Measurements from ENCODE around the gene CLDN20.

DNA sequence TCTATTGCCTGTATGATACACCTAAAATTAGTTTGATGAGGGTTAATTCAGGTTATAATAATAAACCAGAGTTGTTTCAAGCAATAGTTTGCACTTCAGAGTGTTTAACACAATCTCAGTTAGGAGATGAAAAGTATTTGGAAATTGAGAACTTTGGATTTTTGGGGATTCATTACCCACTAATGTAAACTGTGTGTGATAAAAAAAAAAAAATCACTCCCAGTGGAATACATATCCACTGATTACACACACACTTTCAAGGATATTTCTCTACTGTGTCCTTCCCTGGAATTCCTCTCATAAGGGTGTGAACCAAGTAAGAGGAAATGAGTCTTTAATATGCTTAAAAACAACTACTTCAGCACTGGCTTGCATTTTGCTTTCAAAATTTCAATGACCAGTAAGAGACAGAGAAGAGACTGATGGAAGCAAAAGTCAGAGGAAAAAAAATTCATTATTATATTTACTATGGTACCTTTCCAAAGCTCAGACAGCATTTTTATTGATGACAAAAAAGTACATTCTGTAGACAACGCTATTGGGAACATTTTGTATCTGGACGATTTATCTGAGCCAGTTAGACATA, 24.5 kb upstream of the MYCT1 start:
- RRBS, result no CpG with 5 or more reads among the region's 2 CpGs

GRCh38 chr6:152682589-152683551, 14.8 kb upstream of the MYCT1 start:
- RRBS, result no CpG with 5 or more reads among the region's 14 CpGs

DNA sequence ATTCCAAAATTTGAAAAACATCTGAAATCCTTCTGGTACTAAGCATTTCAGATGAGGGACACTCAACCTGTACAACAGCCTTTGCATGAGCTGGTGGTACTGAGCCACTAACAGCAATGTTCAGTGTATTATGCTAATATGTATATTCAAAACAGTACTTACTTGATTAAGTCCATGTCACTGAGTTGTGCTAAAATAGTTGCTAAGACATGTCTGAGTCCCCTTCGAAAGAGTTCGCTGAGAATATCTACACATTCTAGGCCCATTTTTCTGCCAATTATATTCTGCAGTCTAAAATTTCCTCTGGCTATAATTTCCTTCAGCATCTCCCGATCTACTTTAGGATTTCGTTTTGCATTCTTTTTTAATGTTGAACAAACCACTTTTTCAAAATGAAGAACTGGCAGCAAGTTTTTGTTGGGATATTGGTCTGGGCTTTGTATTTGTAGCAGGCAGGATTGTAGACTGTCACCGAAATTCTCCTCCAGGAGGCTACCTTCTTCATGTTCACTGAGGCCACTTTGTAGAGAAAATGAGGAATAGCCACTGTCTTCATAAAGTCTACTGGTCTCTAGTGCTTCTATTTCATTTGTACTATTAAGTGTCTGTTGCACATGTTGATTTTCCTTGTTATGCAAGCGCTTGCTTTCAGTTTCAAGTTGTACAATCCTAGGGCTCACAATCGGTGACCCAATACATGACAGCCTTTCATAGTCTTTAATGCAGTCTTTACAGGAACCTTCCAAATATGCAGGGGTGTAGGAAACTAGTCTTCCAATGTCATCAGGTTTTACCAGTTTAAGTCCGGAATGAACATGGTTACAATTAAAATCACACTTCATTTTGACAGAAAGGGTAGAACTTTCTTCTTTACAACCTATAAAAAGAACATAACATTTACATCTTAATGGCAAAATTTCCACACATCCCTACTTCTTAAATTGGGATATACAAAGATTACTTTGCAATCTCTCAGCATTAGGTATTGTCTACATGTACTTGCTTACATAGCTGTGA, 7.8 kb downstream of the FBXO5 start:
- RRBS, result no CpG with 5 or more reads among the region's 8 CpGs

DNA sequence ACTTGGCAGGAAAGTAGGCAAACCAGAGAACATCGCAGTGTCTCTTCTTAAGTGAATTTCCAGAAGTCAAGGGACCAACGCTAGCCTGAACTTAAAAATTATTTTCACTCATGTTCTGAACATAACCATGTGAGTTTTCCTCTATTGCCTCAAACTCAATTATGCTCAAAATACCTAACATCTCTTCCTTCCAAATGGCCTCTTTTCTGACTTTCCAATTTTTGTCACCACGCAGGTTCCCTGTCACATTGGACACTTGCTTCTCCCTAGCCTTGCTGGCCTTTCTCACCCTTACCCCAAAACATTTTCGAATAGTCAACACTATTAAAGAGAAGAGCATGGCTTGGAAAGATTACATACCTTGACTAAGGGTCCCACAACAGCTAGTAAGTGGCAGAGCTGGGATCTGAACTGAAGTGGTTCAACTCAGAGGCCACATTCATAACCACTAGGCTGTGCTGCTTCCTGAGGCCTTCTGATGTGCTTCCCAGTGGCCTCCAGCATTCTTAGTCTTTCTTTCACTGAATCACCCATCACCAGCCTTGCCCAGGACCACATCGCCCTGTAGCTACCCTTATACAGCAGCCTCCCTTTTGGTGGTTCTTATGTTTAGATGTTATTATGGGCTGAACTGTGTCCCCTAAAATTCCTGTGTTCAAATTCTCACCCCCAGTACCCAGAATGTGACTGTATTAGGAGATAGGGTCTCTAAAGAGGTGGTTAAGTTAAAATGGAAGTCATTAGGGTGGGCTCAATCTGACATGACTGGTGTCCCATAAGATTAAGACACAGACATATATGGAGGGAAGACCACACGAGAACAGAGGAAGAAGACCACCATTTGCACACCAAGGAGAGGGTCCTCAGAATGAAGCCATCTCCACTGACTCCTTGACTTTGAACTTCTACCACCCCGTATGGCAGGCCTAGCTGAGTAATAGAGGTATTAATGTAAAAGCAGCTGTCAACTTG, 60.6 kb upstream of the IPCEF1 start:
- RRBS, result no CpG with 5 or more reads among the region's 7 CpGs

- RRBS, result no CpG with 5 or more reads among the region's 2 CpGs
These were observed 16.5 kb upstream of the CNKSR3 start for GRCh38 chr6:154526852-154527497.

- RRBS, result no CpG with 5 or more reads among the region's 11 CpGs
These were observed 48.9 kb downstream of the SCAF8 start for GRCh38 chr6:154781659-154783050.

GRCh38 chr6:154807666-154809069, 75.0 kb downstream of the SCAF8 start:
- RRBS, result no CpG with 5 or more reads among the region's 10 CpGs

- RRBS, result no CpG with 5 or more reads among the region's 11 CpGs
These were observed 76.6 kb downstream of the SCAF8 start for GRCh38 chr6:154809630-154810354.

DNA sequence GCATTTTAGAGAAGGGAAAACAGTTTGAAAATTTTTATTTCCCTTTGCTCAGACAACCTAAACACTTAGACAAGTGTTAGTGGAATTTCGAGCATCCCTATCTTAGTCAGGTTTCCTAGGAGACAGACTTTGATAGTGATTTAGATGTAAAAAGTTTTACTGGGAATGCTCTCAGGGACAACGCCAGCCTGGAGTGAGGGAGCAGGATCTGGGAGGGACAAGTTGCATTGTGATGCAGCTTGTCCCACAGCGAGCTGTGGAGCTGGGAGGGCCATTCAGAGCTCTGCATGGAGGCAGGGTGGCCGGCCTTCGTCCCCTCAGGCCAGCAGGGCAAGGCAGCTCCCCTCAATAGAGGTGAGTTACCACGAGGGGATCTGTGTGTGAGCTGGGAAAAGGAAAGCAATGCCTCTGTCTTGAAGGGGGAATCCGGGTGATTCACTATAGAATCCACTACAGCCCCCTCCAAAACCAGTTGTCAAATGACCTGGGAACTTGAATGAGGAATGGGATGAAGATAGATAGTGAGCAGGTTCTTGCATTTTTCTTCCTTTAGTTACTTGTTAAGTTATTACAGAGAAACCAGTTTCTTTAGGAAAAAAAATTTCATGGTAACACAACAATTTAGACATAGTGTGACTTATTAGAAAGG, 114.8 kb upstream of the CLDN20 start:
- RRBS, result no CpG with 5 or more reads among the region's 7 CpGs

- RRBS, result no CpG with 5 or more reads among the region's 8 CpGs
These were observed 35.2 kb upstream of the CLDN20 start for GRCh38 chr6:155228544-155228999.

DNA sequence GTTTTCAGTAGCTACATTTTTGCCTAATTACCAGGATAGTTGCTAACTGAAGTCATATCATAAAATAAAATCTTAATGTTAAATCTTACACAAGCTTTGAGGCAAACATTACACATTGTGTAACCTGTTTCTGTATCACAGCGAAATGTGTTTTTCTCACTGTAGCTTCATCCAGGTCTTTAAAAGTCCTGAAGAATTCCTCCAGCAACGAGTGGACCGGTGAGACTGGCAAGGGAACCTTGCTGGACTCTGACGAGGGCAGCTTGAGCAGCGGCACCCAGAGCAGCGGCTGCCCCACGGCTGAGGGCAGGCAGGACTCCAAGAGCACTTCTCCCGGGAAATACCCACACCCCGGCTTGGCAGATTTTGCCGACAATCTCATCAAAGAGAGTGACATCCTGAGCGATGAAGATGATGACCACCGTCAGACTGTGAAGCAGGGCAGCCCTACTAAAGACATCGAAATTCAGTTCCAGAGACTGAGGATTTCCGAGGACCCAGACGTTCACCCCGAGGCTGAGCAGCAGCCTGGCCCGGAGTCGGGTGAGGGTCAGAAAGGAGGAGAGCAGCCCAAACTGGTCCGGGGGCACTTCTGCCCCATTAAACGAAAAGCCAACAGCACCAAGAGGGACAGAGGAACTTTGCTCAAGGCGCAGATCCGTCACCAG, 7.4 kb upstream of the CLDN20 start:
- RRBS, result 96% methylated on average over 4 of the region's 22 CpGs

- RRBS, result no CpG with 5 or more reads among the region's 3 CpGs
These were observed at the start of gene CLDN20 for GRCh38 chr6:155263641-155264014. Gene CLDN20, plus strand, starts transcription at chr6:155264013.

DNA sequence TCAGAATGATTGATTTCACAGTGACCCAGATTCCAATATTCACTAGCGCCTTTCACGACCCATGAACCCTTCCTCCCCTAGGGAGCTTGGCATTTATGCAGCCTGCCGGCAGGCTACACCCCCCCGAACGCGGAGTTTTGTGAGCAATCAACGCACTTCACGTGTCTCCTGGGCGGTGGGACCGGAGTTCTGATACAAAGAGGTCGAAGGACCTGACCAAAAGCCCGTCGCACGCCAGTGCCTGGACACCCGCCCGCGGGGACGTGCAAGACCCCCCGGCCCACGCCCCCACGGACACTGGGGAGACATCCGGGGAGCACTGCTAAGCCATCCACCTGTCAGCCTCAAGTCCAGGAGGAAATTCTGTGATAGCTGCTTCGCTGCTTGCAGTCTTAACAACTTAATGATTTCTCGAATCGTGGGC, 311 bp downstream of the TFB1M start:
- RRBS, result 1% methylated on average over 13 of the region's 25 CpGs

DNA sequence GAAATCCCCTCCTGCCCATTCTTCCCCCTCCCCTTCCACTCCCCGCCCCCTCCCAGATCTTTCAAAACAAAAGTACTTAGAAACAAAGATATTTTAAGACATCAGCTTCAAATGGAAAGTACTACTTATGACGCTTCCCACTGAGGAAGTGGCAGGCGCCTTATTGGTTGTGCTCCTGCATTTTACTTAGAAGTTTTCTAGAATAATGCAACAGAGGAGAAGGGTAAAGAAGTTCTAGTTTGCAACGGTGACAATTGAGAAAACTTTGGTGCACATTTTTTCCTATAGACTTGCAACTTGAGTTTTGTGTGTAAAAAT, 37.1 kb downstream of the NOX3 start:
- RRBS, result no CpG with 5 or more reads among the region's 4 CpGs

GRCh38 chr6:155694161-155694631, 238.6 kb upstream of the NOX3 start:
- RRBS, result no CpG with 5 or more reads among the region's 5 CpGs

GRCh38 chr6:156269698-156270294, 507.4 kb upstream of the ARID1B start:
- RRBS, result no CpG with 5 or more reads among the region's 8 CpGs

DNA sequence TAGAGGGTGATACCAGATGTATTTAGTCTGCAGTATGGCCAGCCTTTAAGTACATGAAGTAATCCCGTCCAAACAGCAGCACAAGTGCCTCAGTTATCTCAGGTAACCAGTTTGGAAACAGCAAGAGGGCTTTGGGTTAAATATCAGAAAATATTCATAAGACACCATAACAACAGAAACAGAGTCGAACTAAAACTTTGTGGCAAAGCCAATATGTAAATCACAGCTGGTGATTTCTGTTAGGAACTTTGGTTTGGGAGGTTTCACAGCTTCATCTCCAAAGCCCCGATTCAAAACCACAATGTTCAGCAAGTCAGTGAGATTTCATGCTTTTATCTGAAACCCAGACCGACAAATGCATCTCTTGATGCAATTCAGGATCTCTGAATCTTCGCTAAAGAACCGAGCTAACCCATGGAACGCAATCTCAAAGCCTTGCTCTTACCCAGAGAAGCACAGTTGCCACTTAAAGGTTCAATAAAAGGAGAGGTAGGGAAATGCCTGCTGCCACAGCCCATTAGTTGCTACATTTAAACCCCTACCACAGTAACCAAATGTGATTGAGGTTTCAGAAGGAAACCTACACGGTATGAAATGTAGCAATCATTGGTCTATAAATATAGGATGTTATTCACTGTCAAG, 381.1 kb upstream of the ARID1B start:
- RRBS, result no CpG with 5 or more reads among the region's 8 CpGs

GRCh38 chr6:156720945-156721820, 56.0 kb upstream of the ARID1B start:
- RRBS, result no CpG with 5 or more reads among the region's 17 CpGs

DNA sequence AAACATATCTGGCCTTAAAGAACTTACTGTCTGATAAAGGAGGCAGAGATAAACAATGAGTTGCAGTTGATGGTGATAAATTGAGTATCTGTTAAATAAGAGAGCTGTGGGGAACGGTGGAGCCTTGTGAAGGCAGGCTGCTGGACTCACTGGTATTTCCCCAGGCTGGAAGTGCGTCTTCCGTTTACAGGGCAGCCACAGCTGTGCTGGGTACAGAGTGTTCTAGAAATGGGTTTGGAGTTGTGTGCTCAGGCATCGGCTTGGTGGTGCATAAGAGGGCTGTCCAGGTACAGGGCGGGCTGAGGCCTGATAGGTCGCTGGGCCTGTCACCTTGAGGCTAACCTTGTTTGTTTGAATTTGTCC, 39.3 kb downstream of the ARID1B start:
- RRBS, result no CpG with 5 or more reads among the region's 6 CpGs

DNA sequence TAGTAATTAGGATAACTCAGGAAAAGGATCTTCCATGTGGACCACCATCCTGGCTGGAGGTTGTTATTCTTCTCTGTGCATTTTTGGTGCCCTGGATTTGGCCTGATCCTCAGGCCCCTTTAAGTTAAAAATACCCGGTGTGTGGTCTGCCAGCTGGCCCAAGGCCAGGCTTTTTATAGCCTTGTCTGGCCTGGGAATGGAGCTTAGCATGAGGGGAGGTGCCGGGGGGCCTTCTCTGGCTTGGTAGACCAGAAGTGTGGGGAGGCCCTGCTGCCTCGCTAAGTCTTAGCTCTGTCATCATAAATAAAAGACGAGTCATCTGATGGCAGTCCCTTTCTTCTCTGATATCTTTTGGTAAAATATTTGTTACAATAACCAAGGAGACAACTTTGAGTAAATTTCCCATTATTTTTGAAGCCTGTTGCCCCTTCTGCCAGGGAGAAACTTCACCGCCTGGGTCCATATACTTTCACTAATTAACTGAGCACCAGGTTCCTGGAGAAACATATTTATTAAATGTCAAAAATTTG, 71.4 kb downstream of the ARID1B start:
- RRBS, result 32% methylated on average over 2 of the region's 5 CpGs

Data from Ishikawa (cell line).